Peyer's patch (tissue), 4 donors: ENCODE measurements around the gene TMEM170B.

- PRO-cap: no peak
- RAMPAGE, long total RNA, 4 experiments: no peak in any of the 4 experiments
These were observed 35.9 kb downstream of the NEDD9 start for GRCh38 chr6:11196211-11197343.

- PRO-cap: no peak
- RAMPAGE, long total RNA, 4 experiments: no peak in any of the 4 experiments
These were observed 33.6 kb downstream of the NEDD9 start for GRCh38 chr6:11198686-11199414.

- PRO-cap: no peak
- RAMPAGE, long total RNA, 4 experiments: no peak in any of the 4 experiments
These were observed 25.9 kb downstream of the NEDD9 start for GRCh38 chr6:11206420-11207028.

GRCh38 chr6:11232945-11233631, 620 bp upstream of the NEDD9 start:
- PRO-cap: bidirectional peak, plus-strand start at chr6:11233063, minus-strand start at chr6:11233029; bidirectional peak, plus-strand start at chr6:11233477, minus-strand start at chr6:11233340
- RAMPAGE, long total RNA, 4 experiments: no peak in any of the 4 experiments

DNA sequence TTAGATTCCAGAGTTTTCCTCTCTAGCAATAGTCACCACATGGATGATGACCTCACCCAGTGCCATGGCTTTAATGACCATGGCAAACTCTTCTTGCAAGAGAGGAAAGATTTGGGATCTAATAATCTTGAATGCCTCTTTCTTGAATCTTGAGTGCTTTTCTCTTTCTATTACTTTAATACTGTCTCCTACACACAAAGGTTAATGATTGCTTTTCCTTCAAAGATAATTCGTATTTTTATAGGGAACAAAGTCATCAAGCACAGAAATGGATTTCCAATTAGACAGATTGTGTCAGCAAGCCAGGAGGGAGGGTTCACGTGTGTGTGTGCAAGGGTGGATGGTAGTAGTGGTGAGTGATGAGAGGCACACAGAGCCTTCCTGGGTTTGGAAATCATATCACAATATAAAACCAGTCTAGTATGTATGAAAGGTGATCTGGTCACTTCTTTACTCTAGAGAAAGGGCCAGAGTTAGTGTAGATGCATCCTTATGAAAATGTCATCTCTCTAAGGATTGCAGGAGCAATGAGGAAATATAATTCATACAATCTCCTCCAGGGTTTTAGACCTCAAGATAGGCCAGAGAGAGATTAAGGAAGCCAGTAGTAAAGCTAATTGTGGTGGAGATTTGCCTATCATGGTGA, 51.2 kb upstream of the NEDD9 start:
- PRO-cap: unidirectional peak, plus-strand start at position 346 of the sequence
- RAMPAGE, long total RNA, 4 experiments: no peak in any of the 4 experiments

GRCh38 chr6:11389477-11390594, 147.7 kb upstream of the TMEM170B start:
- PRO-cap: no peak
- RAMPAGE, long total RNA, 4 experiments: no peak in any of the 4 experiments

DNA sequence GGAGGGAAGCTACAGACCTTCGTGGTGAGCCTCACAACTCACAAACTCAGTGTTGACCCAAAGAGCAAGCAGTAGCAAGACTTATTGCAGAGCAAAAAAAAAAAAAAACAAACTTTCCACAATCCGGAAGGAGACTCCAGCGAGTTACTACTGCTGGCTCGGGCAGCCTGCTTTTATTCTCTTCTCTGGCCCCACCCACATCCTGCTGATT, 135.7 kb upstream of the TMEM170B start:
- PRO-cap: no peak
- RAMPAGE, long total RNA, 4 experiments: no peak in any of the 4 experiments

- PRO-cap: no peak
- RAMPAGE, long total RNA, 4 experiments: no peak in any of the 4 experiments
These were observed 11.9 kb upstream of the TMEM170B start for GRCh38 chr6:11525608-11526121.

DNA sequence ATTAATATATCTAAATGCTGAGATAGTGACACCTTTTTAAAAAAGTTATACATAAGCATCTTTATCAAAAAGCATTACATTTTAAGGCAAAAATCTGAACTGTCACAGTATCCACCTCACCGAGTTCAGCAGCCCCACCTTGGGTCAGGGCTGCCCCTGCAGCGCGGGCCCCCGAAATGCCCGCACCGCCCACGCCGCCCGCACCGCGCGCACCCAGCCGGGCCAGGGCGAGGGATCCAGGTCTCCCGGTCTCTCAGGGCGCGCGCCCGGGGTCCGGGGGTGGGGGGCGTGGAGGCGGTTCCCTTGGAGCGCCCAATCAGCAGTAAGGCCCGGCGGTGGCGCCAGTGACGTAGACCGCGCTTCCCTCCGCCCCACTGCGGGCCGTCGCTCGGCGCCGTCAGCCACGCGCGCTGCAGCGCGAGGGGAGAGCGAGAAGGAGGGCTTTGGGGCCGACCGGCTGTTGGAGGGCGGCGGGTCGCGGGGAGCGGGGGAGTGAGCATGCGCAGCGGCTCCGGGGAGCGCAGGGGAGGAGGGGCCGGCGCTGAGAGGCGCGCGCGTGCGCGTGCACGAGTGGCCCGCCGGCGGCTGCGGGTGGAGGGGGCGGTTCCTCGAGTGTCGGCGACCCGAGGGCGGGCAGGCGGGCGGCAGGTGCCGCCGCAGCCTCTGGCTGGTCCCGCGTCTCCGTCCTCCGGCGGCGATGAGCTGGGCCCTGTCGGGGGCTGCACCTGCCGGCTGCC, at the start of gene TMEM170B:
Gene TMEM170B, plus strand, starts transcription at position 607 of the 737 bp plus-strand sequence.
- PRO-cap: bidirectional peak, plus-strand start at position 618 of the sequence, minus-strand start at position 238 of the sequence
- RAMPAGE, long total RNA, 4 experiments: no peak in any of the 4 experiments

- PRO-cap: unidirectional peak, minus-strand start at chr6:11653477
- RAMPAGE, long total RNA, 4 experiments: no peak in any of the 4 experiments
These were observed 115.6 kb downstream of the TMEM170B start for GRCh38 chr6:11652849-11653758.

DNA sequence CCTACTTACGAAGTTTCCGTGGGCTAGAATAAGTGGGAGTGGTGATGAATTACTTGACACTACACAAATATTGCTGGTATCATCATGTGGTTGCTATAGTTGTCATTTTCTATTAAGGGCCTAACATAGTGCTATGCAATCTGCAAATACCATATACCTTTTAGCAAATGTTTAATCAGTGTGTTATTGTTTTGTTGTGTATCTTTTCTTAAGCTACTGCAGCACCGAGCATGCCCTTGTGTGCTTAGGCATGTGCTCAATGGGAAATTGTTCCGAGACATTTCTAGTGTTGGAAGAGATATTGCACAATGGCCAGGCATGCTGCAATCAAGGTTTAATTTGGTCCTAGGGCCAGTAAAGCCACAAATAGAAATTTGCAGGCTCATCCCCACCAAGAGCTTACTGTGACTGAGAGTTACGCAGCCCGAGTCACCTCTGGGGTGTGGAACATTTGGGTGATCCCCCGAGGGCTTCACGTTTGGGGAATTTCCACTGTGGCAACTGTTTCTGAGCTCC, 66.0 kb downstream of the ADTRP start:
- PRO-cap: no peak
- RAMPAGE, long total RNA, 4 experiments: no peak in any of the 4 experiments

DNA sequence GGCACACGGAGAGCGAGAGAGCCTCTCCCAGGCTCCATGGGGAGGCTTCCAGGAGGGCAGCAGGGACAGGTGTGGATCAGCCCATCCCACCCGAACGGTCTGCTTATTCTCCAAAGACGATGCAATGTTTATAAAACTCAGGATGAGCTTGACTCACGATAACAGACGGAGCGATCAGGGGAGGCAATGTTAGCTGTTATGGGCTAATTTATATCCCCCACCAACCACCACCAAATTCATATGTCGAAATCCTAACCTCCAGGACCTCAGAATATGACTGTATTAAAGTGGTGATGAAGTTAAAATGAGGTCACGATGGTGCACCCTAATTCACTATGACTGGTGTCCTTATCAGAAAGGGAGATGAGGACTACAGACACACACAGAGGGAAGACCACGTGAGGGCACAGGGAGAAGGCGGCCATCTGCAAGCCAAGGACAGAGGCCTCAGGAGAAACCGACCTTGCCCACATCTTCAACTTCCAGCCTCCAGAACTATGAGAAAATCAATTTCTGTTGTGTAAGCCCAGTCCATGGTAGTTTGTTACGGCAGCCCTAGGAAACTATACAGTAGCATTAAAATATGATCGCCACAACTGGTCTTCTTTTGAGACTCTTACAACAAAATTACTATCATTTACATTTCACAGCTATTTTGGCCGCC, 7.0 kb downstream of the ADTRP start:
- PRO-cap: no peak
- RAMPAGE, long total RNA, 4 experiments: no peak in any of the 4 experiments

DNA sequence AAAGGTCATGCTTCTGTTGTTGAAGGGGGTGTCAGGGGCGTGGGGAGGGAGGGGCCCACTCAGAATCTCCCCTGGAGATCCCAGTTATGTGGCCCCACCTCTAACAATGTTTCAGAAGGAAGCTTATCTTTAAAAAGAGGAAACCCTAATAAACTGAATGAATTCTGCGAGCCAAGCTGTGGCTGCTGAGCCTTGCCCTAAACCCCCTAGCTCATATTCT, 4.1 kb downstream of the ADTRP start:
- PRO-cap: no peak
- RAMPAGE, long total RNA, 4 experiments: no peak in any of the 4 experiments

- PRO-cap: unidirectional peak, minus-strand start at chr6:11805796
- RAMPAGE, long total RNA, 4 experiments: no peak in any of the 4 experiments
These were observed 27.0 kb upstream of the ADTRP start for GRCh38 chr6:11805711-11805972.

- PRO-cap: no peak
- RAMPAGE, long total RNA, 4 experiments: no peak in any of the 4 experiments
These were observed 75.8 kb upstream of the ADTRP start for GRCh38 chr6:11854278-11854848.

DNA sequence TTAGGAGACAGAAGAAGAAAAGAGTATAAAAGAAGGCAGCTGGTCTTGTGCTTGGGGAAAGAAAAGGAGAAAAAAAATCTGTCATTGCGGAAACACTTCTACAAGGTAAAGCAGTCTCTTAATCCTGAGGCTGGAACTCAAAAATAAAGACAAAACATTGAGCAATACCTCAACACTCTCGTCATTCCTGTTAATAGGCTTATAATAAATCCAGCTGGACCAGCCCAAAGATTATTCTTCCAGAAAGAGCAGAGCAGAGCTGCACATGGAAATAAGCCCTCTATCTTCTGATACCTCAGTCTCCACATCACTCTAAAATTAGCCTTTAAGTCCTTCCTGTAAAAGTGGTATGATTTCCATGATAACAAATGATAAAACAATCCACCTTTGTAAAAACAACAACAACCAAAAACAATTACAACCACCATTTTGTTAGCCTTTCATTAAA, 62.0 kb upstream of the HIVEP1 start:
- PRO-cap: no peak
- RAMPAGE, long total RNA, 4 experiments: no peak in any of the 4 experiments

GRCh38 chr6:12008958-12009465, 3.1 kb upstream of the HIVEP1 start:
- PRO-cap: bidirectional peak, plus-strand start at chr6:12009102, minus-strand start at chr6:12008977; bidirectional peak, plus-strand start at chr6:12009337, minus-strand start at chr6:12009313
- RAMPAGE, long total RNA, 4 experiments: no peak in any of the 4 experiments

DNA sequence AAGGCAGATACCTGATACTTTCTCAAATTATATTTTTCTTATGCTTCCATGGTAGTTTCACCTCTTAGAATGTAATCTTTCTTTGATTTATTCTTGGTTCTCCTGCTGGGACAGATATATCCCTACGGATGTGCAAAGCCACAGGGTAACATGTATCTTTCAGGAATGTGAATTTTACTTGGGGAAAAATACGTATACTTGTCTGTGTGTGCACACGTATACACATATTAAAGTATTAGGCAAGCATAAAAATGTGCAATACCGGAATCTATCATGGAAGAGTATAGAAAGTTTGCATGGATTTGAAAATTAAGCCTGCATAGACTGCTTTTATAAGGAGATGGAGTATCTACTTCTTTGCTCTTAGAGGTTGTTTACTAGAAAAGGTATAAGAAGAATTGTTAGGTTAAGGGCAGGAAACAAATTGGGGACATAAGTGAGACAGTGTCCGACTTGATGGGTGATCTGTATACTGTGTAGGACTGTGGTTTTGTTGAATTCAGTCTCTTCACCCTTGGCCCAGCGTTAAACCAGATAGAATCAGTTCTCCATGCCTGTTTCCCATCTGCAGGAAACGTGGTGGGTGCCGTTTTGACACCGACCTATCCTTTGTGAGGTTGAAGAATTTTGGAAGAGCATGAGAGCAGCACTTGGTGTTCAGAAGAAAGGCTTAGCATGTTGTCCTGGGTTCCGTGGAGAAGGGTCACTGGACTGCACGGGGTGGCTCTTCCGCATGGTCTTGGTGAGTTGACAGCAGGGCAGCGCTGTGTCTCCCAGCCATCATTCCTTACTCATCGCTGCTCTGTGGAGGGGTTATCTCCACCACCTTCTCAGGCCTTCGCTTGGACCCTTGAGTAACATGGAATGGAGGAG, 7.8 kb downstream of the HIVEP1 start:
- PRO-cap: no peak
- RAMPAGE, long total RNA, 4 experiments: start-site peak on the plus strand in 1 of 4 experiments, centred at position 421 of the sequence, 16 reads per replicate

GRCh38 chr6:12120200-12120794, 108.2 kb downstream of the HIVEP1 start:
- PRO-cap: no peak
- RAMPAGE, long total RNA, 4 experiments: no peak in any of the 4 experiments

GRCh38 chr6:12121063-12121808, 109.1 kb downstream of the HIVEP1 start:
- PRO-cap: no peak
- RAMPAGE, long total RNA, 4 experiments: no peak in any of the 4 experiments